Daoy (cell line): ENCODE data around the genes ADGRB2 and ZBTB8OS.

DNA sequence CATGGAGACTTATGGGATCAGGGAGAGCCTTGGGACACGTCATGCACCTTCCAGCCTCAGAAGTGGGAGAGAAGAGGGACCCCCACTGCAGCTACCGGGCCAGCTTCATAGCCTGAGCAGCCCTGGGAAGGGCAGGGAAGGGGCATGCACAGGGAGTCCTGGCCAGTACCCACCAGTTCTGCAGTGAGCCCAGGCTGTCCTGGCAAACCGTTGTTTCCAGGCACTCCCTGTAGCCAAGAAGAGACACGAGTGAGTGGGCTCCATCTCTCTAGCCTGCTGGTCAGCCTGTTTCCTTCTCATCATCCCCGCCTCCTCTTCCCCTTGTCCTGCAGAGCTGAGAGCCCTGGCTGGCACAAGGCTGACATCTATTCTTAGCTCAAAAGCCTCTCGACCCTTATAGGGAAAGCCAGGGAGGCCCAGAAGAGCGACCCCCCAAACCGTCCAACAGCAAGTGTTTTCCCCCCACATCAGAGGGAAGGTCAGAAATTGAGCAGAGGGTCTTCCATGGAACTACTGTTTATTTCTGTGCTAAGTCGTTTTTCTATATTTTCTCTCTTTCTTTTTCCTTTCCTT lies 28.6 kb downstream of the COL16A1 start:
- RAMPAGE, long total RNA = no peak

- RAMPAGE, long total RNA = no peak
Measured at GRCh38 chr1:31763615-31764882, at the start of gene ADGRB2. Gene ADGRB2 (minus strand): TSS chr1:31764340.

GRCh38 chr1:31784509-31785204 lies 20.5 kb upstream of the ADGRB2 start:
- RAMPAGE, long total RNA = no peak

GRCh38 chr1:31926761-31927664 lies 11.2 kb downstream of the PTP4A2 start:
- RAMPAGE, long total RNA = no peak

DNA sequence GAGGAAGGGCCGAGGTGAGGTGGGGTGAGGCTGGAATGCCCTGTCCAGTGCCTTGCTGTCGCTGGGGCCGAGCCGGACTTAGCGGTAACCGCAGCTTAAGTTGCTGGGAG lies 1.0 kb downstream of the KHDRBS1 start:
- RAMPAGE, long total RNA = no peak

- RAMPAGE, long total RNA = no peak
Measured at GRCh38 chr1:32200929-32201472, 606 bp downstream of the CCDC28B start.

DNA sequence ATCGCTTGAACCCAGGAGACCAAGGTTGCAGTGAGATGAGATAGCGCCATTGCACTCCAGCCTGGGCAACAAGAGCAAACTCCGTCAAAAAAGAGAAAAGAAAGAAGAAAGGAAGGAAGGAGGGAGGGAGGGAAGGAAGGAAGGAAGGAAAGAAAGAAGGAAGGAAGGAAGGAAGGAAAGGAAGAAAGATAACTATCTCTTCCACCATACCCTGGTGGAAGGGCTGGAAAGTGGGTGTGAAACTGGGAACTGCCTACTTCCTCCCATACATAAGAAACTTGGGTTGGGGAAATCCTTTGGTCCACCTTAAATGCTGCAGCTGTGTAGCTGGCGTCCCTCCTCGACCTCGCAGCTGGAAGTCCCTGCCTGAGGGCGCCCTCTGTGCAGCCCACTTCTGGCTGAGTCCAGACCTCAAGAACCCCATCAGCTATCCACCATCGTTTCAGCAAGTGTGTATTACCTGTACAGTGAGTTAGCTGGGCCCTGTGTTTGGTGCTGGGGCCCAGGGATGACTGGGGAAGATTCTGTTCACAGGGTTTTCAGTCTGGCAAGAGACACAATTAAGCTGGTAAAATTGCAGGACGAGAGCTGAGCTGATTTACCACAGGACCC lies 4.6 kb upstream of the FAM167B start:
- RAMPAGE, long total RNA = no peak

DNA sequence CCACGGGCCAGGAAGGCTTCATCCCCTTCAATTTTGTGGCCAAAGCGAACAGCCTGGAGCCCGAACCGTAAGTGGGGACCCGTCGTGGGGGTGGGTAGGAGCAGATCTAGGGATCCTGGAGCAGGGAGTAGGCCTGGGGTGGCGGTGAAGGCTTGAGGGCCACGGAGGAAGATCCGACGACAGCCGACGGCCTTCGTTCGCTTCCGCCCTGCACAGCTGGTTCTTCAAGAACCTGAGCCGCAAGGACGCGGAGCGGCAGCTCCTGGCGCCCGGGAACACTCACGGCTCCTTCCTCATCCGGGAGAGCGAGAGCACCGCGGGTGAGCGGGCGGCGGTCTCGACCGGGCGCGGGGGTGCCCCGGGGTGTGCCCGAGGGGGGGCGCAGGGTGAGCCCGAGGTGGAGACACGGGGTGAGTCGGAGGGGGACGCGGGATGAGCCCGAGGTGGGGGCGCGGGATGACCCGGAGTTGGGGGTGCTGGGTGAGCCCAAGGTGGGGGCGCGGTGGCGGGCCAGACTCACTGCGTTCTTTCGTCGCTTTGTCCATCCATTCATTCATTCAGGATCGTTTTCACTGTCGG lies 16.4 kb upstream of the HDAC1 start:
- RAMPAGE, long total RNA = no peak

GRCh38 chr1:32357893-32358677 lies 4.2 kb downstream of the FAM229A start:
- RAMPAGE, long total RNA = no peak

- RAMPAGE, long total RNA = no peak
Measured at GRCh38 chr1:32390942-32391583, 3.2 kb downstream of the BSDC1 start.

- RAMPAGE, long total RNA = start-site peak on the minus strand at chr1:32650504-32650563, 1,828 and 67 reads in 2 replicates
Measured at GRCh38 chr1:32650161-32651080, at the start of gene ZBTB8OS. Gene ZBTB8OS (minus strand): TSS chr1:32650550.

DNA sequence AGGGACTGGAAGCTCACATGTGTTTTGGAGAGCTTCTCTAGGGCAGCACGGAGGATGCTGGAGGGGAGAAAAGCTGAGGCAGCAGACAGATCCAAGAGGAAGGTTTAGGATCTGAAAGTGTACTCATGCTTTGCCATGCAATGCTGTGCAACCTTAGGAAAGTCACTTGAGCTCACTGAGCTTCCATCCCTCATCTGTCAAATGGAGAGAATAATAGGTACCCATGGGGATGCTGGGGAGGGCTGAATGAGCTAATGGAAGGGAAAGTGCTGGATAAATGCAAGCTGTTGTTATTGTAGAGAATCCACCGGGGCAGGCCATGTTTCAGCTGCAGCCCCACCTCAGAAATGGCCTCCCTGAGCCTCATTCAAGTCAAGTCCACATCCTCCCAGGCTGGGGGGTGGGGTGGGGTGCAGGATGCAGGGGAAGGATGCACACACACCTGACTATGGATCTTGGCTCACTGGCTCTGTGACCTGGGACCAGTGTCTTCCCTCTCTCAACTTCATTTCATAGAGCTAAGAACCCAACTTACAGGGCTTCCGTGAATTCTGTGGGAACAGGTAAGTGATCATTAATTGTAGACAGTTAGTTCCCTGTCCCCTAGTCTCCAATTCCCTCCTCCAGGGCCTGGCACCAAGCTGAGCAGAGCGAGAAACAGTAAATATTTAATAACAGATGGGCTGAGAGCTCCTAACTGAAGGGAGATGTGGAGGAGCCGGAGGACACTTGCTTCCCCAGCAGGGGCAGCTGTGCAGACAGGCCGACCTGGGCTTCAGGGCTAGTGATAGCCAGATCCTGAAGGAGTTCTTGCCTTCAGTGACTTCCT lies 12.7 kb upstream of the KIAA1522 start:
- RAMPAGE, long total RNA = no peak

GRCh38 chr1:32871486-32872011 lies 837 bp upstream of the FNDC5 start:
- RAMPAGE, long total RNA = no peak

- RAMPAGE, long total RNA = no peak
Measured at GRCh38 chr1:33031972-33032690, 4.6 kb downstream of the AK2 start.

DNA sequence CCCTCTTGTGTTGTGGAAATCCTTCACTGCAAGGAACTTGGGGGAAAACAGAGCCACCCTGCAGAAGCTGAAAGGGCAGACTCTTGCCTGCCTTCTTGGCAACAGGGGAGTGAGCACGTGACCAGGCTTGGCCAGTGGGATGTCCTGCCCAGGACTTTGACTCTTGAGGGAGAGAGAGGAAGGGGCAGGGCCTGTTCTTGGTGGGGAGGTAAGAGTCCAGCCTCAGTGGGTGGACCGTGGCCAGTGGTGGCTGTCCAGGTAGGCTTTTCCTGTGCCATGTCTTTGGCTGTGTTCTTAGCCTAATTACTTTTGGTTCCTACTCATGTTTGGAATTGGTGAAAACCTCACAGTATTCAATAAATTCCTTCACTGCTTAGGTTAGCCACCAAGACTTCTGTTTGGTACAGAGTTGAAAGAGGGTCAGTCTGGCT lies 8.6 kb upstream of the AK2 start:
- RAMPAGE, long total RNA = no peak

- RAMPAGE, long total RNA = no peak
Measured at GRCh38 chr1:33130304-33130710, 49.4 kb downstream of the AZIN2 start.

- RAMPAGE, long total RNA = no peak
Measured at GRCh38 chr1:33161988-33162239, 19.9 kb downstream of the TRIM62 start.

- RAMPAGE, long total RNA = no peak
Measured at GRCh38 chr1:33180427-33181176, 1.2 kb downstream of the TRIM62 start.

DNA sequence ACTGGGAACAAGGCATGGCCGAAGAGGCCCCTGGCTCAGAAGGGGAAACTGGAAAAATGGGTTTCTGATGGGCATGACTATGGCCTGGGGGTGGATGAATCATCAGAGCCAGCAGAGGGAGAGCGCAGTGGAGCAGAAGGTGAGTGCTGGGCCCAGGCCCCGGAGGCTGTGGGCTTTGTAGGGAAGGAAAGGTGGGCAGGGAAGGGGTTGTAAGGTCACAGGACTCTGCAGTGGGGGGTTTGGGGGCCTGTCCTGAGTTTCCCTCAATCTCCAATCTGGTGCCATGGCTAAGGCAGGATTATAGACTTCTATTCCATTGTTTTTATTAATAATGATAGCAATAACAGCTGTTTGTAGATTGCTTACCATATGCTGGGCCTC lies 36.3 kb upstream of the ZNF362 start:
- RAMPAGE, long total RNA = no peak

- RAMPAGE, long total RNA = no peak
Measured at GRCh38 chr1:33220814-33221477, 35.3 kb upstream of the ZNF362 start.